ENCODE measurements around the gene FRMD1.

DNA sequence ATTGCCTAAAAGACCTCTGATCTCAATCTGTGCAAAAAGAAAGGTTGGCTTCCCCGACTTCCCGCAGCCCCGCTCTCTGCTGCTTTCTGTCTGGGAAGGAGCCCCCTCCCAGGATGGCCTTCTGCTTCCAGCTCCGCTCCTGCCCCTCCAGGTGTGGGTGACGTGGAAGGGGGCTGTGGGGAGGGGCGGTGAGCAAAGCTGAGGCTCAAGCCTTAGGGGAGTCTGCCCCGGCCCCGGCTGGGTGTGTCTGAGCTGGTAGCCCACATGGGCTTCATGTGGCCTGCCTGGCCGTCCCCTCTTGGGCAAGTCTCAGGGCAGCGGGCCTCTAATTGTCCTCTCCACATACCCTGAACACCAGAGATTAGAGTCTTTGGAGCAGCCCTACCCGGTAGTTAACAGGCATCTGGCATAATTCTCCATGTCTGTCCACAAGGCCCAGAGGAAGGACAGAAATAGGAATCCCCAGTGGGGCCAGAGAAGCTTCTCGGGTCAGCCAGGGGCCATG lies 24.3 kb downstream of the FRMD1 start:
- PRO-cap, result no peak

DNA sequence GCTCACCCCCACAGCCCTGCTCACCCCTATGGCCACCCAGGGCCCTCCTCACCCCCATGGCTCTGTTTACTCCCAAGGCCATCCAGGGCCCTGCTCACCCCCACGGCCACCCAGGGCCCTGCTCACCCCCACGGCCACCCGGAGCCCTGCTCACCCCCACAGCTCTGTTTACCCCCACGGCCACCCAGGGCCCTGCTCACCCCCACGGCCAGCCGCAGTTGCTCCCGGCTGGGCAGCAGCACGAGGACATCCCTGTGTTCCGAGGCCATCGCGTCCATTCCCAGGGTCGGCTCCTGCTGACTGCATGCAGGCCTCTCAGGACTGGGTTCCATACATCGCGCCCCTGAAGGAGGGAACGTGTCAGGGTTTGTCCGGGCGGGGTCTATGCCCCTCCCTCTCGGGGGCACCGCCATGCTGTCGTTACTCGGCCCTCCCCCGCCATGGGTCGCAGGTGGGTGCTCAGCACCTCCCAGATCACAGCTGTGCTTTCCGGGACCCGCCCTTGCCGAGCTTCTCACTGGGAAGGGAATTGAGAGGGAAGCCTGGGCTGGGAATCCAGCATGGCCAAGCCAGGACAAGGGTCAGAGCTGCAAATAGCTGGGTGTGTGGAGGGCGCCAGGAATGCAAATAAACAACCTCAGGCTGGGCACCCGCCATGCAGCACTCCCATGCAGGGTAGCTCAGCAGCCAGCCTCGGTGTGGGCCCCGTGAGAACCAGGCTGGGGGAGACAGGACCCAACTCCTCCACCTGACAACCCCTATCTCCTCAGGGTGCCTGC lies at the start of gene FRMD1:
Gene FRMD1 (minus strand): TSS at position 531 of the 779 bp plus-strand sequence.
- PRO-cap, result no peak

DNA sequence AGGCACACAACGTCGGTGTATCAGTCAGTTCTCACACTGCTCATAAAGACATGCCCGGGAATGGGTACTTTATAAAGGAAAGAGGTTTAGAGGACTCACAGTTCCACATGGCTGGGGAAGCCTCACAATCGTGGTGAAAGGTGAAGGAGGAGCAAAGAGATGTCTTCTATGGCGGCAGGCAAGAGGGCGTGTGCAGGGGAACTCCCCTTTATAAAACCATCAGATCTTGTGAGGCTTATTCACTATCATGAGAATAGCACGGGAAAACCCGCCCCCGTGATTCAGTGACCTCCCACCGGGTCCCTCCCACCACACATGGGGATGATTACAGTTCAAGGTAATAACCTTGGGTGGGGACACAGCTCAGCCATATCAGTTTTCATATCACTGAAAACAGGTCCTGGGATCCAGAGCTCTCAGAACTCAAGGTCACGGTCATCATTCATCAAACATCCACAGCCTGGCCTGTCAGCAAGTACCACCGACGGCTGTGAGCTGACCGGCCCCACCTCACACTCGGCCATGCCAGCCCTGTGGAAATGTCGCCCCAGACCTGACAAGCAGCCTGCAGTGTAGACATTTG lies 14.0 kb upstream of the FRMD1 start:
- PRO-cap, result no peak

- PRO-cap, result no peak
These were observed 37.9 kb upstream of the FRMD1 start for GRCh38 chr6:168116942-168117287.

DNA sequence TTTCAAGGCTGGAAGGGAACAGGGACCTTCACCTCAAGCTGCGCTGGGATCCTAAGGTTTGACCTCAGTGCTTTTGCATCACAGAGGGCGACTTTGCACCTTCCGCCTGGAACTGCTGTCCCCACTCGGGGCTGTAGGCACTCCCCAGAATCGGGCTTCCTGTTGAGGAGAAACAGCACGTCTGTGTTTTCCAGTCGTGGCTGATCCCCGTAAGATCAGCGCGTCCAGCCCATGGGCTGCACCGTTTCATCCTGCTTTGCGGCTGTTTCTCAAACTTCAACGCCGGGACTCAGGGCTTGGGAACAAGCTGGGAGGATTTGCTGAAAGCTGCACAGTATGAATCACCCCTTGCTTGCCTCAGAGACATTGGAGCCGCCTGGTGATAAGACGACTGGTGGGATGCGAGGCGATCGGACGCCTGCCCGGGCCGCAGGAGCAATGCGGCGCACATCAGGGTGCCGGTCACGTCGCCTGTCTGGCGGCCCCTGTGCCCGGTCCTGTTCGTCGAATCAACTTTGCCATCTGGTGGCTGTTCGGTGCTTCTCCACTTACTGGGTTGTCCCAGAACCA lies 53.6 kb upstream of the FRMD1 start:
- PRO-cap, result no peak

- PRO-cap, result no peak
These were observed 84.4 kb upstream of the FRMD1 start for GRCh38 chr6:168163505-168163704.

DNA sequence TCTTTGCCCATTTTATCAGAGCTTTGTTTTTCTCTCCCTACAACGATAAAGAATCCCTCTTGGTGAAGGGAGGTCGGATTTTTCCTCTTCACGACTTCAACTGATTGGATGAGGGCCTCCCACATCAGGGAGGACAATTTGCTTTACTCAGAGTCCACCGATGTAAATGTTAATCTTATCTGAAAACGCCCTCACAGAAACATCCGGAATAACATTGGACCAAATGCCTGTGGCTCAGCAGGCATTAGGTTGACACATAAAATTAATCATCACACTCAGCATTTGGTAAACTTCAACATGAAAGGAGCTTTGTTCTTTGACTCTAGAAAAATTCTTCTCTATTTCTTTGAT lies 7.3 kb upstream of the DACT2 start:
- PRO-cap, result no peak

- PRO-cap, result no peak
These were observed 245.3 kb downstream of the SMOC2 start for GRCh38 chr6:168686248-168686745.

- PRO-cap, result no peak
These were observed 315.5 kb downstream of the THBS2 start for GRCh38 chr6:168938182-168938441.

GRCh38 chr6:169224099-169224918 lies 29.3 kb downstream of the THBS2 start:
- PRO-cap, result no peak

GRCh38 chr6:169251317-169251689 lies 2.3 kb downstream of the THBS2 start:
- PRO-cap, result no peak

DNA sequence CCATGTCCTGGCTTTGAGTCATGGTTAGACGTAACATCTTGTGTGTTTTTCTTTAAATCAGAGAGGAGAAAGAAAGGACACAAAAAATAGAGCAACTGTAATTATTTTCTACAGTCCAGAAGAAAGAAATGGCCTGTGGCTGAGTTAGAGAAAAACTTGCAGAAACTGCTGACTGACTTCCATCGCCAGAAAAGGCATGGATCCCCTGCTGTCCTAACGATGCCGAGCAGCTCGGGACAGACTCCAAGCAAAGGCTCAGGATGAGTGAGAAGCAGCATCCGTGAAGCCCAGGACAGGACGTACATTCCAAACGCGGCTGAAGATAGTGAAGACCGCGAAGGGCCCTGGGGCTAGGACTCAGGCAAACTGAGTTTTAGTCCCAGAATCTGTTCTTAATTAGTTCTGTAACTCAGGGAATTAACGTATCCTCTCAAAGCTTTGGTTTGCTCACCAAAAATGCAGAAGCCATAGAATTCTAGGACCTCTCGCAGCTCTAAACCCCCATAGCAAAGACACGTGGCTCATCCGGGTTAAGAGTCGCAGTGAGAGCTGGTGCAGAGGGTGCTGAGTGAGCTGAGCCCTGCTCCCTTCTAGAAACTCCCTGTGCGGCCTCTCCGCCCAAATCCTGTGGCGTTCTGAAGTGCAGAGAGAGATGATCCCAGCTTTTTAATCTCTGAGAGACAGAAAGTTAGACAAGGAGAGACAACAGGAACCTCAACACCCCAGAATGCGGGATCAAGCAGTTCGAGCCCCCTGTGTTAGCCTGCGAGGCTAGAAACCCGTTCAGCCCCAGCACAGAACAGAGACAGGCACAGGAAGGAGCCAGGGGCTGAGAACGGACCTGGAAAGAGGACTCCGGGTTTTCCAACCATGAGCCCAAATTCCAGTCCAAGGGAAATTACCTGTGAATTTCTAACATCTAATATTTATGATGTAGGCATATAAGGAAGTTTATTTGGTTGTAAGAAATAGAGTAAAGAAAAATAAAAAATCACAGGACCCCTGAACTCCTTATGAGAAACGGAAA lies 133.0 kb upstream of the THBS2 start:
- PRO-cap, result no peak

GRCh38 chr6:169701205-169701855 lies 499 bp downstream of the WDR27 start:
- PRO-cap, result no peak

GRCh38 chr6:169862175-169862435 lies 110.7 kb downstream of the ERMARD start:
- PRO-cap, result no peak

DNA sequence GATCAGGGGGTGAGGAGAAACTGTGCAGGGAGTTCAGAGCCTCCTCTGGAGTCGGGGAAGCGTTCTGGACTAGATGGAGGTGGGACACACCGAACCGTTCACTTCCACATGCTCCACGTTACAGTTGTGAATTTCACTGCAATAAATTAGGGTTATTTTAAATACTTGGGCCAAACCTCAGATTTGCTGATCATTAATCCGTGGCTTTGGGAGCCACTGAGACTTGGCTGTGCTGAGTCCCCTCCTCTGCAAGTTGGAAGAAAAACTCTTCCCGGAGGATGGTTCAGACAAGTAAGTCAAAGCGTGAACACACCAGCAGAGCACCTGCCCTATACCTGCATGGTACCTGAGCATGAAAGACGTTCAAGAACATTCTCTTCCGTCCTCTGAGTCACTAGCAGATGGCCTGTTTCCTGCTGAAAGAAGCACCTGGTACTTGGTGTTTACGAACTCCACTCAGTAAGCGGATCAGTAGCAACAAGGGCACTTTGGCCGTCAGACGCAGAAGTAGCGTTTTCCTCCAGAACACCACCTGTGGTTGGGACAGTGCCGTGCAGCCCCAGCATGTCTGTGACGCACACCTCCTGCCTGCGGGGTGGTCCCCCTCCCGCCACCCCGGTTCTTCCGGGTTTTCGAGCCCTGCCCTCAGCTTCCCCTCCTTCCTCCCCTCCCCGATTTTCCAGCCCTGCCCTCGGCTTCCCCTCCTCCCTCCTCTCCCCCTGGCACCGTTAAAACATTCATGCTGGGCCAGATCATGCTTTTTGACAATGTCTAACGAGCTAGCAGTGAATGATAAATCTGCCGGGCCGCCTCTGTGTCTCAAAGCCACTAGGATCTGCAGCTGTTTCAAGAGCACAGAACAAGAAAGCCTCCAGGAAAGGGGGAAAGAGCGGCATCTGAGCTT lies 207.6 kb downstream of the ERMARD start:
- PRO-cap, result unidirectional peak, plus-strand start at position 462 of the sequence

- PRO-cap, result no peak
These were observed 210.4 kb downstream of the ERMARD start for GRCh38 chr6:169961541-169962490.

GRCh38 chr6:170176706-170177473 lies 114.0 kb downstream of the DLL1 start:
- PRO-cap, result no peak

DNA sequence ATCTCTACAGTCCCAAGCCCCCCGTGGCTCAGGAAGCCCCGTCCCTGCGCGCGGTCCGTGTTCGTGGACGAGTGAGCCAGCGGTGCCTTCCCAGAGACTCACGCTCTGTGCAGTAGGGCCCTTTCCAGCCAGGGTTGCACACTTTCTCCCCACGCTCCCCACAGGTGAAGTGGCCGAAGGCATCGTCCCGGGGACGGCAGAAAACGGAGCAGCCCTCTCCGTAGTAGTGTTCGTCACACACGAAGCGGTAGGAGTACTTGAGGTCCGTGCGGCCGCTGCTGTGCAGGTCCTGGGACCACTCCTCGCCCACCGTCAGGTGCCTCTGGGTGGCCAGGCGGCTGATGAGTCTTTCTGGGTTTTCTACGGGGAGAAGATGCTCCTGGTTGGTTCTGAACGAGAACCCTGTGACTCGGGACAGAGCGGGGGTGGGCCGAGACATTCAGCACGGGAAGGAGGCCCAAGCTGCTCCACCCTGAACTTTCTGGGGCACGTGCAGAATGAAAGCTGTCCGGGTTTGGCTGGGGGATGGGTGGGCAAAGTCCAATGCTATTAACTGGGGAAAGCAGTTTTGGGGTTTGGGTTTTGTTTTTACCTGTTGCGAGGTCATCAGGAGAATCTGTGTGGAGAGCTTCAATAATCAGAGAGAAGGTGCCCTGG lies 2.6 kb downstream of the DLL1 start:
- PRO-cap, result no peak

GRCh38 chr6:170317388-170318105 lies 11.0 kb downstream of the FAM120B start:
- PRO-cap, result no peak

DNA sequence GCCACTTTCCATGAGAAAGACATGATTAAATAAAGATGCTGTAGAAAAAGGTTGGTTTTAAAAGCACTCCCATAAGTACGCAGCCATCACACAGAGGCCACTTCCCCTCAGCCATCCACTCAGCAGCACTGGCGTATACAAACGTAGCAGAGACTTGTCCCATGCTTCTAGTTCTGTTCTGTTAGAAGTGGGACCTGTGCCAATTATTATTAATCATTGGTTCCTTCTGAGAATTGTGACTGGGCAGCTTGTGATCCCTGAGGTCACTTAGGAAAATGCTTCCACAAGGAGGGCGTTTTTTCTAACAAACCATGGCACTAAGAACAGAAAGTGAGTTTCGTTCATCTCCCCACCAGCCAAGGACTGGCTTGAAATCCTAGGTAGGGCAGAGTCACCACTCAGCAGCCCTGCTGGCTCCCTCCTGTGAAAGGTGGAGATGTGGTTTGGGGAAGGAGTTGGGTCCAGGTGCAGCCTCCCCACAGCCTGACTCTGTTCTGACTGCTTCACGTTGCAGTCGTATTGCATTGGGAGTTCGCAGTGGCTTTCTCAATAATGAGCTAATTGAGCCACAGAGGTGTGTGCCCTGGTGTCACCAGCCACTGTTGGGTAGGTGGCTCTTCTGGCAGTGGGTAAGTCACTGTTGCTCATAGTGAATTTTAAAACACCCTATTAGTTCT lies 54.0 kb downstream of the FAM120B start:
- PRO-cap, result unidirectional peak, minus-strand start at position 145 of the sequence